ENCODE measurements around a stretch of chr15.

DNA sequence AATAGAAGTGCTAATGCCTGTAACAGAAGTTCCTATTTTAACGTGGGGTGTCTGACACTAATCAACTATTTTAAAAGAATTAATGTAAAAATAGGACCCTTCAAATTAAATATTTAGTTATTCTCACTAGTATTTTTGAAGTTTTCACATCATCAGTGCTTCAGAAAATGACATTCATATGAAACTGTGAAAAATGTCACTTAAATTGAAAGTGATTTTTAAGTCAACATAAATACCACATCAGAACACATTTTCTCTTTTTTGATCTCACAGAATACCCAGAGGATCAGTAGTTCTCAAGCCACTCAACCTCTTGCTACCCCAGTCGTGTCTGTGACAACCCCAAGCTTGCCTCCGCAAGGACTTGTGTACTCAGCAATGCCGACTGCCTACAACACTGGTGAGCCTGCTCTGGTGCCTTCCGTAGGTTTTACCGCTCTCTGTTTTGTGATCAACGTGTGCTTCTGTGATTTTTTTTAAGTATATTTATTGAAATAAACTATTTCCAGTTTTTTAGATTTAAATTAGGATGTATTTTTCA, 26.7 kb downstream of the LYSMD4 start:
- PRO-cap, result no peak

- PRO-cap, result no peak
These were observed 24.8 kb downstream of the LYSMD4 start for GRCh38 chr15:99708321-99709028.

DNA sequence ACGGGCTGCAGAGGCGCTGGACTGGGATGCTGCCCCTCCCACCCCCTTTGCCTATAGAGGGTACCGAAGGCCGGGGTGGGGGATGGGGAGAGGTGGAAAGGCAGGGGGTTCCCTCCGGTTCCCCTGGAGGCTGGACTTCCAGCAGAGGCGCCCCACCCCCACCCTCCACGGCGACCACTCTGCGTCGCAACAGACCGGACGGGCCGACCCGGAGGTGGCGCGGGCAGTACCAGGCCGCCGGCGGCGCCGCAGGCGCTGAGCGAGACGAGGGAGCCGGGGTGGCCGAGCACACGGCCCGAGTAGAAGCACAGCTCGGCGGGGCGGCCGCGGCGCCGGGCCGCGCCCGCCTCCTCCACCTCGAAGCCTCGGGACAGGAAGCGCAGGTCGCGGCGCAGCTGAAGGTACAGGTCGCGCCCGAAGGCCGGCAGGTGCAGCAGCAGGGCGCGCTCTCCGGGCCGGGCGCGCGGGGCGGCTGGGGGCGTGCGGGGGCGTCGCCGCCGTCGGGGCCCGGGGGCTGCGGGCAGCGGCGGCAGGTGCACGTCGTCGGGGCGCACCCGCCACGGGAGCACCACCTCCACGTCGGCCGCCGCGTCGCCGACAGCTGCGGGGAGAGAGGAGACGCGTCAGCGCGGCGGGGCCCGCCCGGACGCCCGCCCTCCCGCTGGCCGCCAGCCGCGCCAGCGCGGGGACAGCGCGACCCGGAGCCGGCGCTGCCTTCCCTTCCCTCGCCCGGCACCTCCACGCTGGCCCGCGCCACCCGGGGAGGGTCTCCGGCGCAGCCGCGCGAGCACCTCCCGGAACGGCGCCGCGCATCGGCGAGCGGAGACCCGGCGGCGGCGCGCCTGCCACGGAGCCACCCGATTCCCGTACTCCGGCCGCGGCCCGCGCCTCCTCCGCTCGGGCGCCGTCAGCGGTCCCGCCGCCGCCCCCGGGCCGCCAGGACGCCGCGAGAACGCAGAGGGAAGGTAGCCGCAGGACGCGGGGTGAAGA, 671 bp downstream of the ADAMTS17 start:
- PRO-cap, result no peak

DNA sequence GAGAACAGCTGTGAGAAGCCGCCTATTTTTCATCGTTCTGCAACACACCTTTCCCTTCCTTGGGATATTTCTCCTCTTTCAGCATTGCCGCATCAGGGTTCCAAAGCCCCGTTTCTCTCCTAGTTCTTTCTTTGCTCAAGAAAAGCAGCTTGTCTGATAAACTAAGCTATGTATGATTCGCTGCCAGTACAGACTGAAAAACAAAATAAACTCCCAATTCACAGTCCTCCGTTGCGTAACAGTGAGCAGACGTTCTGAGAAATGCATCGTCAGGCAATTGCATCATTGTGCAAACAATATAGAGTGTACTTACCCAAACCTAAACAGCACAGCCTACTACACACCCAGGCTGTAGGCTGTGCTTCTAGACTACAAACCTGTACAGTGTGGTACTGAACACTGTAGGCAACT, 8.8 kb upstream of the ADAMTS17 start:
- PRO-cap, result no peak

DNA sequence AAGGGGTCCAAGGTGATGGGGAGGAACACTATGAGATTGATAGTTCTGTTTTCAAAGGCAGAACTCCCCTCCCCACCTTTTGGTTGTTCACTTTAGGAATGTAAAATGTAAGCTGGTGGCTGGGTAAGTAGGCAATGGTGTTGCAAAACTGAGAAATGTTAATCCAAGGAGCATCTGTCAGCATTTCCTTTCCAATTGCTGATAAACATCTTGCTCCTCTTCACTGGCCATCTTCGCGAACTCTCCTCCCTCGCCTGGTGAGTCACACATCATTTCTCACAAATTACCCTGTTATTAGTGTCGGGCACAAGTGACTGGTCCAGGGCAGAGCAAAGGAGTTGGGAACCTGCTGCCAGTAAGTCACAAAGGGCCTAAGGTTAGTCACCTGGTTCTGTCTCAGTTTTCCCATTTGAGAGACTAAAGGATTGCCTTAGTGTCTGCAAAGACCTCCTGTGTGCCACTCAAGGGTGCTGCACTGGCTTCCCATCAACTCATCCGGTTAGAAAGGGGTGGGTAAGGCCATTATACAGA, 13.0 kb downstream of the CERS3 start:
- PRO-cap, result no peak

DNA sequence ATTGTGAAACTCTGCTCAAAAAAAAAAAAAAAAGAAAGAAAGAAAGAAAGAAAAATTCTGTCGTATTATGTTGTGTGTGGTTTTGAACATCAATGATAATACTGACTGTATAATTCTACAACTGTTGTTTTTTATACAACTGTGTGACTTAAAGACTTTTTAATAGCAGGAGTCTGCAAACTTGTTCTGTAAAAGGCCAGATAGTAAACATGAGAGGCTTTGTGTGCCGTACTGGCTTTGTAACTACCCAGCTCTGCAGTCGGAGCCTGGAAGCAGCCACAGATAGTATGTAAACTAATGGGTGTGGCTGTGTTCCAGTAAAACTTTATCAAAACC, 11.8 kb downstream of the ASB7 start:
- PRO-cap, result no peak

GRCh38 chr15:100663899-100664443, 61.6 kb downstream of the ASB7 start:
- PRO-cap, result no peak

- PRO-cap, result no peak
These were observed 120.0 kb upstream of the ALDH1A3 start for GRCh38 chr15:100759590-100760113.

DNA sequence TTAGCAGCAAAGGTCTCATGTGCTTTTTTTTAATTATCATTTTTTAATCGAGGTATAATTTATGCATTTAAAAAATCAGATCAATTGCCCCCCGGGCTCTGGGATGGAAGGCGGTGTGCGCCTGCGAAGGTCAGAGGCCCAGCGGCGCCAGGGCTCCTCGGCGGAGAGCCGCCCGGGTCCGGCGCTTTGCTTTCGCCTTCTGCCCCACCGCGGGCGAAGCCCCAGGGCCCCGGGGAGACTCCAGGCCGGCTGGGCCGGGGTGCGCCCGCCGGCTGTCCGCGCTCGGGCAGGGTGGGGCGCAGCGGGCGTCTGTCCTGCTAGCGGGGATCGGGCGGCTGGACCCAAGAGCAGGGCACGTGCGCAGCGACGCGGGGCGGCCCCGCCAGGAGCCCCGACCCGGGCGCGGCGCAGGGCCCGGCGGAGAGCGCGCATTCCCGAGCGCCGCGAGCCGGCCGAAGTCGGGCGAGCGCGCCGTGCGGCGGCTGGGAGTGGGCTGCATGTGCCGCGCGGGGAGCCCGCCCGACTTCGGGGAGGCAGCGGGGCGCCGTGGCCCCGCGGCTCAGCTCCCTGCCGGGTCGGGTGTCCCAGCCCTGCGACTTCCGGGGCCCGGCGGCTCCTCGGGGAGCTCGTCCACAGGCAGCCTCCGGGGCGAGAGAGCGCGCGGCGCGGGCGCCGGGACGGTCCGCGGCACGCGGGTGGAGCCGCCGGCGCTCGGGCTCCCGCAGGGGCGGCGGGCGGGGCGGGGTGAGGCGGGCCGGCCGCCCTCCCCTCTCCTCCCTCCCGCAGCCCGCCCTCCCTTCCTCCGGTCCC, 480 bp upstream of the ALDH1A3 start:
- PRO-cap, result no peak

DNA sequence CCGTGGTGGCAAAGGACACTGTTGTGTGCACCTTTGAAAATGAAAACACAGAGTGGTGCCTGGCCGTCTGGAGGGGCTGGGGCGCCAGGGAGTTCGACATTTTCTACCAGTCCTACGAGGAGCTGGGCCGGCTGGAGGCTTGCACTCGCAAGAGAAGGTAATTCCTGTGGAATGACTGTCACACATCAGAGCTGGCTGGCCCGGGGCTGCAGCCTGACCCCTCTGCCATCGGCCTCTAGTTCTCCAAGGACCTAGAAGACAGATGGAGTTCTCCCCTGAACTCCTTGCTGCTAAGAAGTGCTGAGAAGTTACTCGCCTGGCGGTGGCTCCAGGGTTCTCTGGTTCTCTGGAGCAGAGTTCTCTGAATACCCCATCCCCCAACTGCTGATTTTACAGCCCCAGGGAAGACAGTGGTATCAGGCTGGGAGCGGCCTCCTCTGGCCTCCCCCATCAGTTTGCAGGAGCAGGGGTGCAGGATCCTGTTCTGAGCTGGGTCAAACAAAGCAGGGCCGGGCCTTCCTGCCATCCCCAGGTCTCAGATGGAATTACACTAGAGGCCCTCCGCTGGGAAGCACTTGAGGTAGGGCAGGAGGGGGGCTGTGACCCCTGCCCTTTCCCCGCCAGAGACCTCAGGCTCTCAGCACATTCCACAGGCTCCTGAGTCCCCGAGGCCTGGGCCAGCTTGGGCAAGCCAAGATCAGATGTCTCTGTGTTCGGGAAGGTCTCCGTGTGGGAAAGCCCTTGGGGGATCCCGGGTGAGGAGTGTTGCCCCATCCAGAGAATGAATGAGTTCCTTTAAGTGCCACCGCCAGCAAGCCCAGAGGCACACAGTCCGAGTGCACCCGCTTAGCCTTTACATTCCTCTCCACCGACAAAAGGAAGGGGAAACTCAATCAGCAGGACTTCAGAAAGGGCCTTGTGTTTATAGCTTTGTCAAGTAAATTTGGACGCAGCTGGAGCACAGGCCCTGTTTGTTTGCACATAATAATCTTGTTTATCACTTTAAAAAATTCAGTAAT, 149.8 kb downstream of the LRRK1 start:
- PRO-cap, result no peak

DNA sequence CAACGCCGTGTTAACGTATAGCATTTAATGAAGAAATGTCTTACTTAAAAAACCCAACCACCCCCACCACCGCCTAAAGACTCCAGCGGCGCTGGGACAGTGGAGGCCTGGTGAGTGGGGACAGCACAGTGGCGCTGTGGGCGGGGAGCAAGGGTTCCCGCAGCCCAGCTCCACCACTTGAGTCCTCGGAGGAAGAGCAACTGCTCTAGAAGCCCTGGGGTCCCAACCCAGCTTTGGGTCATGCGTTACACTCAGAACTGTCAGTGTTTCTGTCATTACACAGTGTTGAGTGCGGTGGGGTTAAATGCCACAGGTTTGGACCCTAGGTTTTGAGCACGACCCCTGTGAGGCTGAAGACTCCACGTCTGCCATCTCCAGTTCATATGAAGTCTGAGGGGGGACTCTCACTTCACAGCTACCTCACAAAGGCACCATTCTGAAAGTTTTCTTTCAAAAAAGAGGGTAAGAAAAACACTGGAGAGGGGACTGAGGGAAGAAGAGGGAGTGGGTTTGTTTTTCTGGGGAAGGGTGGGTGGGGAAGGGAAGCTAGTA, 62.0 kb downstream of the CHSY1 start:
- PRO-cap, result no peak

- PRO-cap, result no peak
These were observed 53.1 kb downstream of the CHSY1 start for GRCh38 chr15:101198732-101199244.

DNA sequence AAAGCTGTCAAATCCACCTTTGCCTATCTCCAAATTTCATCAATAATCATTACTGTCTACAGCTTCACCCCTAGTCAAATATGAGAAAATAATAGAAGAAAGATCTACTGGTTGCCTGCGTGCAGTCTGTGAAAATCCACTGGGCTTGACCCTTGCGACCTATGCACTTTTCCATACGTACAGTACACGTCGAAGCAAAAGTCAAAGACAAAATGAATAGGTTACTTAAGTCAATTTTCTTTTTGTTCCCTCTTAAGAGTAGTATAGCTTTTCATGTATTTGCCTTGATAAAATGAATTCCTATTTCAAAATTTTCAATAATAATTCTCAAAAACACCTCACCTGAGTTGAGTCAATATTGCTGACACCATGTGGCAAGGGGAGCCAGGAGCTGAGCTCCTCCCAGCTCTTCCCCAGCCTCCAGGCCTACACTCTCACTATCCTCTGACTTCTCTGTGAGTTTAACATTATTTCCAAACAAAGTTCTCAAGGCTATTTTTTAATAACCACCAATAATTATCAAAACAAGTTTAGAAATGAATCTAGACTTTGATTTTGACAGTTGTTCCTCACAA, 20.2 kb downstream of the CHSY1 start:
- PRO-cap, result no peak

DNA sequence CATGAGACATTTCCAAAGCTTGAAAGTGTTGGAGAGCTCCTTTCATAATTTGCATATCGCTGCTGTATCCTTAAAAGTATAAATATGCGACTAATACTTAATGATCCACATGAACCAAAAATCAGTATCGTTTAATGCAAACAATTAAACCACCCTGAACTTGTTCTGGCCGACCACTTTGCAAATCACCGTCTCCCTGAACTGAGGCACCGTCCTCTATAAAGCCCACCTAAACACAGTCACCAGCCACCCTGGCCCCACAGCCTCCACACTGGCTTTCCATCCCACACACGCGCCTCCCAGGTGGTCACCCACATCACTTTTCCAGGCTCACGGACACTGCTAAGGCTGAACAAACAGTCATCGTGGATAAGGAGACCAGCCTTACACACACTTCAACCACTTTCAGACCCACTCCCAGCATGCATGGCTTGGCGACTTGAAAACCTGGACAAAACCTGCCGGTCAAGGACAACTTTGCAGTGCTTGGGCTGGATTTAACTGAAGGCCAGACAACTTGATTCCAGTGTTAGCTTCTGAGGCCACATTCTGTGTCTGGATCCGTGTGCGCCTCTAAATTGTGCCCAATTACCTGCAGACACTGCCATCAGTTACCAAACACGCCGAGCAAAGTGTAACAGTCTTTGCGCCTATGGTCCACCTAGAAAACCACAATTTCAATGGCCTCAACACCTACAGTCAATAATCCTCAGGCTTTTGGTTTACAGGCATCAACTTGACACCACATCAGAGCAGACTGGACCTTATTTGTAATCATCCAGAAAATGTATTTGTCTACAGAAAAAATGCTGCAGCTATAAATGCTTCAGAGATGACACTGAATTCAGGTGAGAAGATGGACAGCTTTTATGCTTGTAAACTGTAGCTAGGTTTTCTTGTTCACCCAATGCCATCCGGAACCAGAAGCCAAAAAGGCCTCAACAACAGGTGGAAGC, 8.3 kb downstream of the CHSY1 start:
- PRO-cap, result no peak

GRCh38 chr15:101250036-101250769, 1.6 kb downstream of the CHSY1 start:
- PRO-cap, result unidirectional peak, plus-strand start at chr15:101250536

GRCh38 chr15:101266808-101267211, 10.5 kb downstream of the SELENOS start:
- PRO-cap, result no peak

DNA sequence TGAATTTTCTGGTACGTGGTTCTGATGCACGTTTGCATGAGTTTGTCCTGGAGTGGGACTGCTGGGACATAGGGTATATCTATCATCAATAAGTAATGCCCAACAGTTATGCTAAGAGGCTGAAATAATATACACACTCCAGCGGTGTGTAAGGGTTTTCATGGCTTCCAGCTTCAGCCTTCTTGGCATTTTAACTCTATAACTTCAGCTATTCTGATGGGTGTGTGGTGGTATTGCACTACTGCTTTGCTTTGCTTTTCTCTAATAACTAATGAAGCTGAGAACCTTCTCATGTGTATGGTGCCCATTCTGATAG, 1.1 kb upstream of the SNRPA1 start:
- PRO-cap, result no peak

DNA sequence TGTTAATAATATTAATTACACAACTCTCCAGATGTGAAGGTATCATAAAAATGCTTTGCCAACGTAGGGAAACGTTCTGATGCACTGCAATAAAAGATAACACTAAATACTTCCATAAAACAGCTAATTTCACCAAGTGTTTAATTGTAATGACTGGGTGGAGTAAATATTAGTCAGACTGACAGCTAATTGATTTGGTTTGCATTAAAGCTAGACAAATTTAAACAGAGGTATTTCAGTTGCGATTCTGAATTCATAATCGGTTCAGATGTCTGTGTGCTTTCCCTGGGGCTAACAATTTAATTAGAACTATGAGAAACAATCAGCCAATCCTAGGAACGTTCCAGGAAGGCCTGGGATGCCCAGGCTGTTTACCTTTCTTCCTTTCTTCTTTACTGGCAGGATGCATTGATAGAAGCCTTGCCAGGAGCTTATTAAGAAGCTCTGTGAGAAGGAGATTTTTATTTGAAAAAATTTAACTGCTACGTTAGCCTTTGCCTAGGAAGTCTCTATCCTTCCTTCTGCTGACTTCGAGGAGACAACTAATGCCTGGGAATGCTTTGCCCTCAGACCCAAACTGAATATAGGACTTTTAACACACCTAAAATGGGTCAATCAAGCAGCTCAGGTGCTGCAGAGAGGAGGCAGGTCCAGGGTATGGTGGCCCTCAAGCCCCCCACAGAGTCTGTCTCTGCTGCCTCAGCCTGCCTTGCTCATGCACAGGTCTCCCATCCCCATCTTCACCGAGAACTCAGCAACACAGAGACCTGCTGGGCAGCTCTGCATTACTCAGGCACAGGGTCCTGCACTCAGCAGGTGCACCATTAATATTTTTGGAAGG, 48.6 kb downstream of the PCSK6 start:
- PRO-cap, result no peak

- PRO-cap, result no peak
These were observed 41.2 kb downstream of the PCSK6 start for GRCh38 chr15:101448172-101448876.

DNA sequence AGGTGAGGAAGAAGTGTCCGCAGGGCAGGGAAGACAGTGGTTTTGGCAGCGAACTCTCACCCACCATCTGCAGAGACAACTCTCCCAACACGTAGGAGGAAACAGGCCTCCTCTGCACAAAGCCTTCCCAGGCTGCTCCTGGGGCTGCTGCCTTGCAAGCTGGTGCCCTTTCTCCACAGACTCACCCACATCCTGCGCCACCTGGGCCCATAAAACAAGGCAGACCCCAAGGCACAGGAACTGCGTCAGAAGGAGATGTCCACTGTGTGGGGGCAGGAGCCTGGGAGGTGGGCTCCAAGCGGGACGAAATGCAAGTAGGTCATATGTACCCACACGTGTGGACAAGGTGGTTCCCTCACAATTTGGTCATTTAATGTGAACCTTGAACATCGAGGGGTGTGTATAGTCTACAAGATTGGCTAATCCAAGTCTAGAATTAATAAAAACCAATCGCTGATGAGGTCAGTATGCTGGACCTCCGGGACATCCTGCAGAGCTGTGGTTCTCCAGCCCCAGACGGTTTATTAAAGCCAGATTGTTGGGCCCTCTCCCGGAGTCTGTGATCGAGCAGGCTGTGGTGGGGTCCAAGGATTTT, 25.4 kb downstream of the PCSK6 start:
- PRO-cap, result no peak